Amniotic epithelial cell (primary cell): ENCODE measurements around a stretch of chr3.

DNA sequence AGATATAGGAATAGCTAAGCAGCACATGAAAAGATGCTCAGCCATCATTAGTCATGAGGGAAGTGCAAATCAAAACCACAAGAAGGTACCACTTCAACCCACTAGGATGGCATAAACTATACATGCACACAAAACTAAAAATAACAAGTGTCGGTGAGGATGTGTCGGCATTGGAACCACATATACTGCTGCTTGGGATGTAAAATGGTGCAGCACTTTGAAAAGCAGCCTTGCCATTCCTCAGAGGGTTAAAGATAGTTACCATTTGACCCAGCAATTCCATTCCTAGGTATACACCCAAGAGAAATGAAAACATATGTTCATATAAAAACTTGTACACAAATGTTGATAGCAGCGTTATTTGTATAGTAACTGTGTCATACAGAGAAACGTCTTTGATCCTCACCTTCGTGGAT is 75.9 kb upstream of the LMOD3 start:
- RRBS, result no CpG with 5 or more reads among the region's 5 CpGs

GRCh38 chr3:69236685-69237490 is 114.5 kb upstream of the LMOD3 start:
- RRBS, result 8% methylated on average over 1 of the region's 6 CpGs

- RRBS, result no CpG with 5 or more reads among the region's 6 CpGs
These were observed 115.1 kb upstream of the LMOD3 start for GRCh38 chr3:69237559-69237865.

DNA sequence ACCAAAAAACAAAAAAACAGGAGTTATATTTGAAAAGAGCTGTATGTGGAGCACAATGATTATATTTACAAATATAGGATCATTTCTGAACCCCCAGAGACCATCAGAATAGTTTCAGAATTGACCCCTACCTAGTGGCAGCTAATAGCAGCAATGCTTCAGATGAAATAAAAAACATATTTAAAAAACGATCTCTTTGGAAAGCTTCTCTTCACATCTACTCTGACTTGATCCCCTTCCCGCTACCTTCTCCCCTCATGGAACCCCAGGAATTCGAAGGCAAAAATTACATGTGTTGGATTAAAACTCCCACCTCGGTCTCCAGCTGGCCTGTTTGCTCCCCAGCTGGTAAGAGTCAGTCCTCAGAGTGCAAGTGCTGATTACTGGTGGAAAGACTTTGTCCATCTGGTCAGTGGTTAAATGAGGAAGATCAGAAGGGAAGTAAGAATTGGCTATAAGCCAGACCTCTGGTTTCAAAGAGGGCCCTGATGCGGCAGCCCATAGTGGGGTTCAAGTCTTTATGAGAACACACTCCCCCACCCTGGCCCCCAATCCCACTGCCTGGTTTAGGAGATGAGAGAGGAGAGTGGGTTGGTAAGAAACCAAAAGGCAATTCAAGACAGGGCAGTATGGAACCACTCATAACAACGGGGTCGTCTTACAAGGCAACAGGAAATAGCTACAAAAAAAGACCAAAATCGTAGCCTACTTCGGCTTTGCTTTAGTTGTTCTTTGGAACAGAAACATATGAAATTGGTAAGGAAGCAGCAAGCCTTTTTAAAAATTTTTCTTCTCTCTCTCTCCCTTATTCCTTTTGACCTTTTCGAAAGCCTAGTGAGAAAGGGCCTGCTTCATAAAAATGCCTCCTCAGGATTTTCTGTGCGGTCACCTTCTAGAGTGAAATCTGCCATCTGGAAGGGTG is 65.1 kb downstream of the FRMD4B start:
- RRBS, result no CpG with 5 or more reads among the region's 11 CpGs

DNA sequence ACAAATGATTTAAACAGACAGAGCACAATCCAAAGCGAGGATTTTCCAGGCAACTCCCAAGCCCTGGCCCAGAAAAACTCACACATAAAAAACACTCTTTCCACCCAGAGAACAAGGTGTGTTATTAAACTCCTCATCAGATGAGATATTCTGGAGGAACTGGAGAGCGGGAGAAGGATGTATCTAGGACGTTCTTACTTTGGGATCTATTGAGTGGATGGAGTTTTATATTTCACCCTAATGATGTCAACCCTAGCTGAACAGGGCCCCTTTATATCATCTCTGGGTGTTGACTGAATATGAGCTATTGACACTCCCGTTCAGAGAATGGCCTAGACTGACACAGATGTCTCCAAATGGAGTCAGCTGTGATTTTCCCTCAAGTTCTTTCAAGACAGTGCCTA is 63.9 kb downstream of the FRMD4B start:
- RRBS, result no CpG with 5 or more reads among the region's 4 CpGs

GRCh38 chr3:69370106-69370596 is 15.7 kb downstream of the FRMD4B start:
- RRBS, result no CpG with 5 or more reads among the region's 11 CpGs

DNA sequence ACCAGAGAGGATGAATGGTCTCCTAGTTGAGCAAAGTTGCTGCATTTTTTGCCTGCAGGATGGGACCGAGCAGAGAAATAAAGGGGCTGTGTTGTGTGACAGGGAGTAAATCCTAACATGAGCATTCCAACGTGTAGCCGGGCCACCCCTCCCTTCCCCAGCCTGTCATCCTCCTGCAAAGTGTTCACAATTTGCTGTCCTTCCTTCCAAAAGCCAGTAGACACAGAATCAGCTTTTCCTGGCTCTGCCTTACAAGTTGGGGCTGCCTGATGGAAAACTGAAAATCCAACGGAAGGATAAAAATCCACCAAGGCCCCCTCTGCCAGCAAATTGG is 819 bp downstream of the FRMD4B start:
- RRBS, result no CpG with 5 or more reads among the region's 4 CpGs

DNA sequence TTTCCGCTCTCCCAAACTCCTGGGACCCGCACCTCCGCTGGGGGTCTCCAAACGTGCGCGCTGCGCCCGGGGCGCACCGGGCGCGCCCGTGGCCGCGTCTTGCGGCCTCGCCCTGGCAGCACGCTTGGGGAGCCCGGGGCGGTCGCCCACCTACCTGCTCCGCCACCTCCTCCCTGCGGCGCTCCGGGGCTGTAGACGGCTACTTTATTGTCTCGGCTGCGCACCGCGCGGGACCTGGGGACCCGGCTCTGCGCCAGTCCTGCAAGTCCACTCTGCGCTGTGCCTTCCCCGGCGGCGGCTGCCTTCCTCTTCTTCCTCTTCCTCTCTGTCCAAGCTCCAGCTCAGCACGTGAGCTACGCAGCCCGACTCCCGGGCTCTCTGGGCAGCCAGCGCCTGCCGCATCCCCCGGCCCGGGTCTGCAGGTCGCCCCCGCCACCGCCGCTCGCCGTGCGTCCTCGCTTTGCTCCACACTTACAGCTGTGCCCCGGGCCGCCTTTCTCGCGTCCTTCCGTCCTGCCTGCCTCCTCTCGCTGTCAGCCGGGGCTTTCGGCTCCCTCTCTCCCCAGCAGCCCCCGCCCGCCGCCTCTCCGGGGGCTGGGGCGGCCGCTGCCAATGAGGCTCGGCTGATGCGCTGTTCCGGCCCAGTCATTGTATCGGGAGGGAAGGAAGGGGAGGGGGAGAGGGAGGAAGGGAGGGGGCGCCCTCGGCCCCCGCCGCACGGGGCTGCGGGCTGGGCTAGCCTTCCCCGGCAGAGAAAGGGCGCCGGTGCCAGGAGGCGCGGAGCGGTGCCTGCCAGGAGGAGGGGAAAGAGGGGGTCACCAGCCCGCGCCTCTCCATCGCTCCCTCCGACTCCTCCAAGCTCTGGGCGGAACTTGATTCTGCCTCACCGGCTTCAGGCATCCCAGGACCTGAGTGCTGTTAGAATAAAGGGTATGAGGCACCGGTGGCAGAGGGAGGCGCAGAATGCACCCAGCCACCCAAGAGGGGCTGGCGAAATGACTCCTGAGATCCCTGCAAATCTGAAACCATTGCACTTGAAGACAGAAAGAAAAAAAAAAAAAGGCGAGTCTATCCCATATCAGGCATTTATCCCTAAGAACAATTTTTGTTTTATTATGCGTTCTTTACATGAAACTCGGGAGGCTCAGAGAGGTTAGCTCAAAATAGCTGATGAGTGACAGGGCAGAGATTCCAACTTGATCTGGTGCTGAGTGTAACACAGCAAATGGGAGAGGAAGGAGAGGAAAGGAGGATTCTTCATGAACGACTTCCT is 156.6 kb upstream of the FRMD4B start:
- RRBS, result 5% methylated on average over 59 of the region's 96 CpGs

DNA sequence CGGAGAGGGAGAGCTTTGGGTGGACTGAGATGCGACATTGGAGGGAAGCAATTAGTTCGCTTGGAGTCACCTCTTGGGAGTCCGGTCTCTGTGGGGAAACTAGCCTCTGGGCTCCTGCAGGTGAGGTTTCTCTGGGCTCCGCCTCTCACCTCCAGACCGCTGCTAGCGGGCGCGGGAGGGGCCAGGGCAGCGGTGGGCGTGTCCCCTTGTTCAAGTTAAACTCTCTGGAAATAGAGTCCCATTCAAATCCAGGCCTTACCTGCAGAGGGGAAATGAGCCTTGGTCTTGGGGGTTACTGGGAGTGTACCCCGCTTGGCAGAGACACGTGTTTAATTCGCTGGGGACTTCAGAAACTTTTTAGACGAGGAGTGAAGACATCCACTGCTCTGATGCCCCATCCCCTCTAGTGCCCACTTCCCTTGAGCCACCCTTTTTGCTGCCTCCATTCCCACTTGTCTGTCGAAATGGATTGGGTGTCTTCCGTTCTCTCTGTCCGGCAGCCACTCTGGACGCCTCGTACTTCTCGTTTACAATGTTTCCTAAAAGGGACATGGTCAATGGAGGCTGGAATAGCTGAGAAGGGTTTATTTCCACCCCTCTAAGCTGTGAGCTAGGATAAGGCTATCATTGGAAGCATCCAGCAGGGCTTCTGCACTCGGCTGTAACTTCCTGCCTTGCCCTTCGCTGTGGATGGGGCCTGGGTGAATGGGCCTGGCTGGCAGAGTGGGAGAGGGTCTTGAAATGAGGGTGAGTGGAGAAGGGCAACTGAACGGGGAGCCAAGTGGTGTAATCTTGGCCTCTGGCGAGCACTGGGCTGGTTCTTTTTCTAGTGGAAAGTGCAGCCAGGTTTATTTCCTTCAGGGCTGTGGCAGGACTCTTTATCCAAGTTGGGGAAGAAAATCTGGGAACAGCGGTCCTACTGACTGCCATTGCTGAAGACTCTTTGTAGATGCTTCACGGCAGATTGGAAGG is 1.1 kb downstream of the MITF start:
- RRBS, result no CpG with 5 or more reads among the region's 27 CpGs

DNA sequence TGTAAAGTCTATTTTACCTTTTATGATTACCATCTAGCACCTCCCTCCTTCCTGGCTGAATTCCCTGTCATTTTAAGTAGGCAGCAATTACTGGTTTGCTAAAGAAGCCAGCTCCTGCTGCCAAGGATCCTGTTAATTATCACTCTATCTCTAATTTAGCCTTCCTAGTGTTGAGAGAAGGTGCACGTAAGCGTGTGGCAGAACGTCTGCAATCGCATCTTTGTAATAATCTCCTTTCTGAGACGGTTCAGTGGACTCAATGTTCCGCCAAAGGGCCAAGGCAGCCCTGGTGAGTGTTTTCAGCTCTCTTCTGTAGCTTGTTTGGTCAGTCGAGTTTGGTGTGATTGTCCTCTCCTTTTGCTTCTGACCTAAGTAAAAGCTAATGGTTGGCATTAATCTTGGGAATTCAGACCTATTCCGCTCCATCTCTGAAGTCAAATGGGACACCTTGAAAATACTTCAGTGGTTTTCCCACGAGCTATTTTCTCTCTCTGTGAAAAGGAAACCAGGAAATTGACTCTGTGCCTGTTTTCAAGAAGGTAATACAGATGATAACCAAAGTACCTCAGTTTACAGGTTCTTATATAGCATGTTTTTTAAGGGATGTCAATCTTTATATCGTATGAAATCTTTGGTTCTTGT is 24.3 kb downstream of the MITF start:
- RRBS, result no CpG with 5 or more reads among the region's 10 CpGs

- RRBS, result no CpG with 5 or more reads among the region's 3 CpGs
These were observed 32.0 kb downstream of the MITF start for GRCh38 chr3:69771067-69771775.

GRCh38 chr3:71010499-71011220 is 572.9 kb downstream of the FOXP1 start:
- RRBS, result no CpG with 5 or more reads among the region's 3 CpGs

- RRBS, result no CpG with 5 or more reads among the region's 1 CpG
These were observed 558.0 kb downstream of the FOXP1 start for GRCh38 chr3:71025451-71025934.

DNA sequence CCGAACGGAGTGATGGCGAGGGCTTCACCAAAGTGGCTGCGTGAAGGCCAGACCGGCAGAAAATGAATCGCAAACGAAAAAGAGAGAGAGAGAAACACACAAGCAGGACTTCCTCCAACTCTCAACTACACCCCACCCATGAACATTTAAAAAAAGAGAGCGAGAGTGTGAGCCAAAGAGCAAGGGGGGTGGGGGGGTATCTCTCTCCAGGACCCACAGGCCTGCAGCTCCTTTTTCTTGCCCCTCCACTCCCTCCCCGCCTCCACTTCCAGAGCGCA is 519.2 kb downstream of the FOXP1 start:
- RRBS, result no CpG with 5 or more reads among the region's 10 CpGs

- RRBS, result no CpG with 5 or more reads among the region's 6 CpGs
These were observed 495.3 kb downstream of the FOXP1 start for GRCh38 chr3:71088153-71088694.

DNA sequence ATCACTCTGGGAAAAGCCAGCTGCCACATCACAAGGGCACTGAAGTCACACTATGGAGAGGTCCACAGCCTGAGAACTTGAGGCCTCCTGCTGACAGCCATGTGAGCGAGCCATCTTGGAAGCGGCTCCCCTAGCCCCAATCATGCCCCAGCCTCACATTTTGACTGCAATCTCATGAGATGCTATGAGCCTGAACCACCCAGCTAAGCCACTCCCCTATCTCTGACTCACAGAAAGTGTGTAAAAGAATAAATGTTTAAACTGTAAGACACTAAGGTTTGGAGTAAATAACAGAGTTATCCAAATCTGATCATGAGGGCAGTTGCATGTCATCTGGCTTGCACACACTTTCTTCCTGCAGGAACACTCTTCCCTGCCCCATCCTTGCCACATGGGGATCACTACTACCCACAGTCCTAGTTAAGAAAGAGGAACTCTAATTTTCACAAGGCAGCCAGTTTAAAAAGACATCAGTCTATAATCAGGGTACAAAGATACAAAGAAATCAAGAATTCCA is 494.2 kb downstream of the FOXP1 start:
- RRBS, result no CpG with 5 or more reads among the region's 2 CpGs

DNA sequence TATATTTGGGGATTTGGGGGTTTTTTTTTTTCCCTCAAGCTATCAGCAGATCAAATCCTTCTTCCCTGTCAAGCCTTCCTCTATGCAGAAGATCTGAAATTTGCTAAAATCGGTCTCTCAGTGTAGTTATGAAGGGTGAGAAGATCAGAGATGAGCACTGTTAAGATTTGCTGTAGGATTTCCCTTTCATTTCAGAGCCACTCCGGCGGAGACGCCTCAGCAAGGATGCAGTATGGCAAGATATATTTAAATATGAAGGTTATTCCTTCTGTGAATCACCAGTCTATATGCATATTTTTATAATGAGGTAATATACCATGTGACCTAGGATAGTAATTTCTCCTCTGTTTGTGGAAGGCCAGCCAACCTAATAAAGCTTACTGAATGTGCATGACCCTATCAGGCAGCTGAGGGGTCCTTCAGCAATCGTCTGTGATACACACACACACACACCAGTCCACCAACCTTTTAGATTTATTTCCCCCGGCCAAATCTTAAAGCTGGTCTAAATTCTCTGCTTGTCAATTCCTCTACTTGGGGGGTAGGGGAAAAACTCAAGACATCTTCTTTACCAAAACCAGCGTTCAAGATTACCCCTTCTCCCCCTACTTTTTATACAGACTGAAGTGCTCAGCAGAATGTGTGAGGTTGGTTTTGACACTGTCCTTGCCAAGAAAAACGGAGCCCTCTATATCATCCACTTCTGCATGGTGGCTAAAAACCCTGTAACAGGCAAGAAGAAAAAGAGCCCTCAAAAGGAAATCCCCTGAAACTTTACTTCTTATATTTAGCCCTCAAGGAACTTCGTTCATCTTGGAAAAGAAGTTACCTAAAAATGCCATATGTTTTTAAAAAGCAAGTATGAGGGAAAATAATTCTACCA is 473.9 kb downstream of the FOXP1 start:
- RRBS, result no CpG with 5 or more reads among the region's 9 CpGs

GRCh38 chr3:71168222-71168851 is 415.2 kb downstream of the FOXP1 start:
- RRBS, result no CpG with 5 or more reads among the region's 4 CpGs

- RRBS, result 71% methylated on average over 1 of the region's 4 CpGs
These were observed 278.9 kb downstream of the FOXP1 start for GRCh38 chr3:71304408-71305152.

DNA sequence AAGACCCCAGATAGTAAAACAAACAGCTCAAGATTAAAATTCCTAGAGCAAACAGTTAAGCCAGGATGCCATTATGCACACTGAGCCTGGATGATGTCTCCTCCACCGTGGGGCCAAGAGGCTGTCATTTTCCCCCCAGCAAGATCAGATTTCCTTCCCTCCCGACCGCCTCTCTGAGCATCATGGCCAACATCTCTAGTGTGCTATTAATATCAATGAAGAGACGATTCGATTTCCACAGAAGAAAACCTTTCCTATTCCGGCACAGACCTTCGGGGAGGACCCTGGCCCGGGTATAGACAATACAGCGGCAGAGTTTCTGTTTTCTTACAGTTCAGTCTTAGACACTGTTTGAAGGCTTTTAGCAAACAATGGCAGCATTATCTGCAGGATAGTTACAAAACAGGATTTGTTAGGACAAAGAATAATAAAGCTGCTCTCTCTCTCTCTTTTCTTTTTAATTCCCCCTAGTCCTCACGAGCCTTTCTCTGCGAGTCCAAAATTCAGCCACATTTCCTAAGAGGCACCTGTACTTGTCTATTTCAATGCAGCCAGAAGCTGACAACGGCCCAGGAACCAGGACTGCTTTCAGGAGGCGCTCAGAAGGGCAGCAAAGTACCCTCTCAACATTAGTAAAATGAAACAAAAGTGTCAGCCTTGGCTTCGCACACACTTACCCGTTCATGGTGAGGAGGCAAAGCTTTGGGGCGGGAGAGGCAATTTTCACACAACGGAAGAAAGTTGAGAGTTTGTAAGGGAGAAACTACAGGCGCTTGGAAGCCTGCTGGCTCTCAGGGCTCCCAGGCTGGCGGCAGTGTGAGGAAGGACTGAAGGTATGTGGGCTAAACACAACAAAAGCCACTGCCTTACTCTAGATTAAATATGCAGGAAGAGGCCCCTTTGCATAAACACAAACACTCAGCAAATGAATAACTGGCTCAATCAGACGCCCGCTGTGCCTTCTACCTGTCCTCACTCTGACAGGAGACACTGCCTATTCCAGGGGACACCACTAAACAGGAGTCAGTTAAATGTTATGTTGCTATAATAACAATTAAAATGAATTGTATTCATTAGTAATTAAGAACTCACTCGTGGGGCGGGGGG is 278.0 kb downstream of the FOXP1 start:
- RRBS, result no CpG with 5 or more reads among the region's 23 CpGs